Pericardium (tissue), 1 donor: ENCODE measurements around a stretch of chr12.

- RRBS: no CpG with 5 or more reads among the region's 19 CpGs
Measured at GRCh38 chr12:122024105-122024663, 2.5 kb downstream of the BCL7A start.

- RRBS: no CpG with 5 or more reads among the region's 15 CpGs
Measured at GRCh38 chr12:122116760-122117464, 38.4 kb downstream of the MLXIP start.

DNA sequence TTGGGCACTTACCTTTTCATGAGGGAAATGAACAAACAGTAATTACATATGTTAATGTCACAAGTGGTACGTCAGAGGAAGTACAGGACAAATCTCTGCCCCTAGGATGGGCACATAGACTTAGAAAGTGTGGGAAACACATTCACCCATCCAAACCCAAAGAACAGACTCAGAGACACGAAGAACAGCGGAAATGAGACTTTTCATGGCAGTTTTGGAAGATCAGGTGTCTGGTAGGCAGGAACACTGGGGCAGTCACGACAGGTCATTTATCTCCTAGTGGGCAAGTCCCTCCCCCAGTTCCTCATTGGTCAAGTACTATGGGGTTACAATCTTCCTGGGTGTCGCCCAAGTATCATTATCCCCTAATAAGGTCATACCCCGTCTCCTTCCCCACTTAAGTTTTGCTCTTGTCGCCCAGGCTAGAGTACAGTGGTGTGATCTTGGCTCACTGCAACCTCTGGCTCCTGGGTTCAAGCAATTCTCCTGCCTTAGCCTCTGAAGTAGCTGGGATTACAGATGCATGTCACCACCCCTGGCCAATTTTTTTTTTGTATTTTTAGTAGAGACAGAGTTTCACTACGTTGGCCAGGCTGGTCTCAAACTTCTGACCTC is 6.6 kb upstream of the B3GNT4 start:
- RRBS: no CpG with 5 or more reads among the region's 8 CpGs

- RRBS: no CpG with 5 or more reads among the region's 6 CpGs
Measured at GRCh38 chr12:122352628-122352990, 69.9 kb downstream of the CLIP1 start.

- RRBS: no CpG with 5 or more reads among the region's 9 CpGs
Measured at GRCh38 chr12:122363732-122364273, 58.7 kb downstream of the CLIP1 start.

- RRBS: no CpG with 5 or more reads among the region's 7 CpGs
Measured at GRCh38 chr12:122383310-122383674, 39.2 kb downstream of the CLIP1 start.

GRCh38 chr12:122481975-122482174 is 18.9 kb downstream of the ZCCHC8 start:
- RRBS: no CpG with 5 or more reads among the region's 4 CpGs

DNA sequence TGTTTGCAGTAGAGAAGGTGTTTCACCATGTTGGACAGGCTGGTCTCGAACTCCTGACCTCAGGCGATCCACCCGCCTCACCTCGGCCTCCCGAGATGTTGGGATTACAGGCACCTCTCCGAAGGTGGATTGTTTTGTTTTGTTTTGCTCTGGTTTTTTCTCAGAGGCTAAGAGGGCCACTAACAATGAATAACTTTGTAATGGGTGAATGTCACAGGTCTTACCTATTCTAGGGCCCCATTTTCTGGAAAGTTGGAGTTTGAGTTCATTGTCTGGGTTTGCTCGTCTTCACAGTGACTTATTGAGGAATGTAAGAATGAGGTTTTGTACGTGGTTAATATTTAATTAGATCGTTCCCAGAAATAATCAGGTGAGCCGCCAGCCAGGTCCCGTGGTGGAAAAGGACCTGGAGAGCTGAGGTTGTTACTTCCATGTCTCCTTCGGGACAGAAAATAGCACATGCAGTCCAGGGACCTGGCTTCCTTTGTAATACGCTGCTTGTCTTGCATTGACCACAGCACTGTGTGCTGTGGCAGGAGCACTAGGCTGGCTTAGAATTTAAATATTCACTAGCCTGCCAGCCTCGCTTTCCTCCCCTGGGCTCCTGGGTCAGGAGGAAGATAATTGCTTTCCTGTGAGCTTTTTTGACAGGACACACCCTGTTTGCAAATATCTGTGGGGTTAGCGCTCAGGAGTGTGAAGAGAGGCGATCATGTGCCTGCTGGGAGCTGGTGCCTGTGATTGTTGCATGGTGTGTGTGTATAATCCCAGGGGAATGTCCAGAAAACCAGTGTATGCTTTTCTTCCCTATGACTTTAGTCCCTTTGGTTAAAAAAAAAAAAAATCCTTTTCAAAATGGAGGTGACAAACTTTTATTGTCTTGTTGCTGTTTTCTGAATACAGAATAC is 2.5 kb downstream of the HIP1R start:
- RRBS: no CpG with 5 or more reads among the region's 16 CpGs

DNA sequence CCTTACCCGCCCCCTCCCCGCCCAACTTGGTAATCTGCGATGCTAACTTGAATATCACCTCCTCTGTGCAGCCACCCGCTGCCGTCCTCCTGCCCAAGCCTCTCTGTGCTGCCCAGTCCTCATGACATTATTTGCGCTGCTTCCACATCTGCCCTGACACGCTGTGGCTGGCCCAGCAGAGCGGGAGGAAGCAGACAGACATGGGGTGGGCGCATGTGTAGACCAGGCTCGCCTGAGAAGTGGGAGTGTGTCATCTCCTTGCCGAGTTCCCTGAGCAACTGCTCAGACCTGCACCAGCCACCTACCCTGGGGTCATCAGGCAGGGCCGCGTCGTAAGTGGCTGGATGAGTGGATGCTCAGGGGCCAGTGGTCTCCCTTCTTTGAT is 5.9 kb downstream of the HIP1R start:
- RRBS: no CpG with 5 or more reads among the region's 14 CpGs

DNA sequence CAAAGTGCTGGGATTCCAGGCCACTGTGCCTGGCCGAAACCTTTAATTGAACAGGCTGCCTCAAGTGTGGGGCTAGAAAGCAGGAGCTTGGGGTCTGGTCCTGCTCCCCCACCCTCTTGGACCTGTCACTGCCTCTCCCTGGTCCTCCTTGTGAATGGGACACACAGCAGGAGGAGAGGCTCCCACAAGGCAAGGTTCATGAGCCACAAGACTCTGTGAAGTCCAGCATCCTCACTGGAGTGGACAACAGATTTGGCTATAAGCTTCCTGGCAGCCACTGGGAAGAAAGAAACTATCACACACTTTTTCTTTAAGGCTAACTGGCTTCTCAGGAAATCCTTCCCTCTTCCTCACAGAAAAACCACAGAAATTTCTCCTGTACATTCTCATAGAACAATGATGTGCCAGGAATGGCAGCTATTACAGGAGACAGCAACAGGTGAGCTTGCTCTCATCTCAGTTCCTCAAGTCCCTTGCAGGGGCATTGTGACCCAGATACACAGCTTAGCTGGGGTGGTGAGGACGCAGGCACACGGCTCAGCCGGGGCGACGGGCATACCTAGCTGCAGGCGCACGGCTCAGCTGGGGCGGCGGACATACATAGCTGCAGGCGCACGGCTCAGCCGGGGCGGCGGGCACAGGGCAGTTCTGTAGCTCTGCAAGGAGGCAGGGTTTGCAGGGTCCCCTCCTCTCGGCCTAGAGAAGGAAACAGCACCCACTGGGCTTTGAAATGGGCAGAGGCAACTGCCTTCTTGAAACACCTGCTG is 29.1 kb downstream of the HIP1R start:
- RRBS: 95% methylated on average over 9 of the region's 16 CpGs

DNA sequence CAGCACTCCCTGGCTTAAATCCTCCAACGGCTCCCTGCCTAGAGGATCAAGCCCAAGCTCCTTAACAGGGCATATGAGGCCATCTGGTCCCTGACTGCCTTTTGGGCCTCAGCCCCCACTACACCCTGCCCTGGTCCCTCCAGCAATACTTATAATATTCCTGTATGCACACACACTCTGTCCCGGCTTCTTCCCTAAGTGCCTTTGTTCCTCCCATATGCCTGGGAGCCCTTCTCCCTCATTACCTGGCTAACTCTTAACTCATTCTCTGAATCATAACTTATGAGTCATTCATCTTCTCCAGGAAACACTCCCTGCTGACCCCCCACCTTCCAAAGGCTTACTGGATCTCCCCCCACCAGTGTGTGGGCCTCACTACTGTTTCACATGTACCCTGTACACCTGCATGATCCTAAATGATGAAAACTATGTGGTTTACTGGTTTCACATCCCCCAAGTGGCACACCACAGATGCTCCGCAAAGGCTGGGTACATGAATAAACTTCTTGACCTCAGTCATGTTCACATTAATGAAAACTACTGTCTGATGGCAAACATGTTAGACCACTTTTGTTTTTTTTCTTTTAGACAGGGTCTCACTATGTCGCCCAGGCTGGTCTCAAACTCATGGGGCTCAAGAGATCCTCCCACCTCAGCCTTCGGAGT is 8.5 kb downstream of the VPS37B start:
- RRBS: no CpG with 5 or more reads among the region's 5 CpGs

DNA sequence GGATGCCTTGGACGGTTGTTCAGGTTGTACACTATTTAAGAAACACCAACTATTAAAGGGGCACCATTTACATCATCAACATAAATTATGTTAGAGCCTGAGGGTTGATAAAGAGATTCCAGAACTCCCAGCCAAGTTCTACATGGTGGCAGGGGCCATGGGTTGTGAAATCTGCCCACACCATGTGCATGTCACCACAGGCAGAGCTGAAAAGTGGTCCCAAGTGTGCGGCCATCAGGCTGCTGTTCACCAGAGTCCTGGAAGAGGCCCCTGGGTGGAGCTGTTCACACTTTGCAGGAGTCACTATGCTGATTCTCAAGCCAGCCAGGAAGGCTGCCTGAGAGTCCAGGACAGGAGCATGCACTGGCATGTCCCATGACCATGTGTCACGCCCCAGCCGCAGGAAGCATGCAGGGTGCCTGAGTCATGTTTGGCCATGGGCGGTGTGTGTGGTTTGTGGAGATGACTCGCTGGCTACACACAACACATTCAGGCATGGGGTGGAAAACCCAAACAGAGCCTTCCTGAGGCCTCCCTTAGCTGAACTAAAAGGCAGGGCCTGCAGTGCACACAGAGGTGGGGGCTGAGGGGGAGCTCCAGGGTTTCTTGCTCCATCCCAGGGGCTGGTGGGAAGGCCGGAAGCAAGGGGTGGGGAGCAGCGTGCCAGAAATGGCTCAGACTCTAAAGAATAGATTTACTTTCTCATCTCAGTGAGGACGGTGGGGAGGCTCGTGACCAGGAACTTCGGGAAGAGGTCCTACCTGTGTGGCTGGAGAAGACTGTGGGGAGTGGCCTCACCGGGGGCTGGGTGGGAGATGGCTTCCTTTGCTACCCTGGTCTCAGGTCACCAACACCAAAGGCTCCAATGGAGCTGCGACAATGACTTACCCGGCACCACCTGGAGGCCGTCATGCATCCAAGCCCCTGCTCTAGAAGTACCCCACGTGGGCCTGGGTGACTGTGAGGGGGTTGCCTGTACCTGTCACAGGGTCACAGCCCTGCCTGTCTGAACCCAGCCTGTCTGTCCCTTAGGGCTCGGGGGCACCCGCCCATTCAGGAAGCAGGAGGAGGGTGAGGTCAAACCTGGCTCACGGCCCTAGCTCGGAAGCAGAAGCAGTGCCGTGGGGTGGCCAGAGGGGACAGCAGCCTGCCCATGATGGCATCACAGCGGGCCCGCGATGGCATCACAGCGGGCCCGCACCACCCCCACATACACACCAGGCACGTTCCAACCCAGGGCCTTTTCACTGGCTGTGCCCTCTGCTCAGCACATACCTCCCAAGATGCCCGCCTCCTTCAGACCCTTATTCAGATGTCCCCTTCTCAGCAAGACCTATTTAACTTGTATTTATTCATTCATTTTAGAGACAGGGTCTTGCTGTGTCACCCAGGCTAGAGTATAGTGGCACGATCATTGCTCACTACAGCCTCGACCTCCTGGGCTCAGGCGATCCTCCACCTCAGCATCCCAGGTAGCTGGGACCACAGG is 19.1 kb downstream of the ABCB9 start:
- RRBS: 53% methylated on average over 3 of the region's 31 CpGs

- RRBS: under 1% methylated on average over 12 of the region's 48 CpGs
Measured at GRCh38 chr12:122973945-122975005, 769 bp upstream of the OGFOD2 start.

- RRBS: no CpG with 5 or more reads among the region's 3 CpGs
Measured at GRCh38 chr12:122983687-122984029, 3.2 kb downstream of the ARL6IP4 start.

- RRBS: no CpG with 5 or more reads among the region's 8 CpGs
Measured at GRCh38 chr12:123062765-123063478, 82.4 kb downstream of the ARL6IP4 start.

- RRBS: no CpG with 5 or more reads among the region's 5 CpGs
Measured at GRCh38 chr12:123071860-123072252, 79.0 kb downstream of the PITPNM2 start.

DNA sequence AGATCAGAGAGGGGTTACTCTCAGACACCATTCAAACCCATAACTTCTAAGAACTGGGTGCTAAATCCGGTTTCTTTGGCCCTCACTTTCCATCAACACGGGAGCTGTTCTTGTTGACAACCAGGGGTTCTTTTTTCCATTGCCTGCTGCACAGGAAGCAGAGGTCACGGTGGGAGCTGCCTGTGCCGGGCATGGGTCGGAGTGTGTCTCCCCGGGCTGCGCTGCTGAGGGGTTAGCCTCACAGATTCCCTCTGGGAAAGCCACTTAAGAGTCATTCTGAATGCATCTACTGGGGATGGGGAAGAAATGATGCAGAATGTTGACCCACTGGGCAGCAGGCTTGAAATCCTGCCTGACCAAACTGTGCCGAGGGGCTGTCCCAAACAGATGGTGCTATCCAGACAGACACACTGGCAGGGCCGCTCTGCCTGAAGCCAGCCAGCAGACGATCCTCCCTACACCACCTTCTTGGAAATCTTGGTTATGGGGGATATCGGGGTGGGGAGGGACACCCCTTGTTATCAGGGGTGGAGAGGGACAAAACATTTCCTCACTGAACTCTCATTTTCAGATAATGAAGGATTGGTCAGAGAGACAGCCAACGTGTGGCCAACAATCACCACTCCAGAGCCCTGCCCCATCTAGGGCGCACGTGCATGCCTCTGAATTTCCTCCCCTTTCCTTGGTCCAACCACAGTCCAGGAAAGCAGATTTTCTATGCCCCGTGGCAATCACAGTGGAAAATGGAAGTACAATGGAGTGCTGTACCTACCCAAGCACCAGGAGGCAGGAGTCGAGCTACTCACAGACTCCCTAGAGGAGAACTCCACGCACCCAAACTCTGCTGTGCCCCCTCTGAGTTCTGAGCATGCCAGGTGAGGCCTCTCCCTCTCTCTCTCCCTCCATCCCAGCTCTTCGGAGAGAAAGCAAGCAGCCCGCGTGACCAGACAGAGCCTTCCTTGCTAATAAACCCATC is 73.8 kb downstream of the PITPNM2 start:
- RRBS: no CpG with 5 or more reads among the region's 20 CpGs

- RRBS: no CpG with 5 or more reads among the region's 11 CpGs
Measured at GRCh38 chr12:123164914-123165947, 14.3 kb upstream of the PITPNM2 start.

- RRBS: no CpG with 5 or more reads among the region's 4 CpGs
Measured at GRCh38 chr12:123221235-123221908, 11.6 kb downstream of the MPHOSPH9 start.

DNA sequence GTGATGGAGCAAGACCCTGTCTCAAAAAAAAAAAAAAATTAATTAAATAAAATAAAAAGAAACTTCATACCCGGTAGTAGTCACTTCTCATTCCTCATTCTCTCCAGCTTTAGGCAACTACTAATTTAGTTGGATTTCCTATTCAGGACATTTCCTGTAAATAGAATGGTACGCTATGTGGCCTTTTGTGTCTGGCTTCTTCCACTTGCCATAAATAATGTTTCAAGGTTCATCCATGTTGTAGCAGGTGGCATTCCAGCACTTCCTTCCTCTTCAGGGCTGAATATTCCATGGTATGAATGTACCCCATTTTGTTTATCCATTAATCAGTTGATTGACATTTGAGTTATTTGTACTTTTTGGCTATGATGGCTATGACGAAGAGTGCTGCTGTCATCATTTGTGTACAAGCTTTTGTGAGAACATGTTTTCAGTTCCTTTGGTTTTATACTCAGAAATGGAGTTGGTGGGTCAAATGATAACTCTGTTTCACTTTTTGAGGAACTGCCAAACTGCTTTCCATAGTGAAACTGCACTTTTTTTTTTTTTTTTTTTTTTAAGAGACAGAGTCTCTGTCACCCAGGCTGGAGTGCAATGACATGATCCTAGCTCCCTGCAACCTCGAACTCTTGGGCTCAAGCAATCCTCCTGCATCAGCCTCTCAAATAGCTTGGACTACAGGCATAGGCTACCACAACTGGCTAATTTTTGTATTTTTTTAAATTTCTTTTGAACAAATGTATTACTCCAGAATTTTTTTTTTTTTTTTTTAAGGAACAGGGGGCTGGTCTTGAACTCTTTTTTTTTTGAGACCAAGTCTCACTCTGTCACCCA is 6.6 kb upstream of the CDK2AP1 start:
- RRBS: no CpG with 5 or more reads among the region's 4 CpGs